Neural crest cell (in vitro differentiated cells): ENCODE data around the genes SDK2 and GPRC5C.

- PRO-cap, result no peak
These were observed 324.2 kb downstream of the SOX9 start for GRCh38 chr17:72444971-72445417.

DNA sequence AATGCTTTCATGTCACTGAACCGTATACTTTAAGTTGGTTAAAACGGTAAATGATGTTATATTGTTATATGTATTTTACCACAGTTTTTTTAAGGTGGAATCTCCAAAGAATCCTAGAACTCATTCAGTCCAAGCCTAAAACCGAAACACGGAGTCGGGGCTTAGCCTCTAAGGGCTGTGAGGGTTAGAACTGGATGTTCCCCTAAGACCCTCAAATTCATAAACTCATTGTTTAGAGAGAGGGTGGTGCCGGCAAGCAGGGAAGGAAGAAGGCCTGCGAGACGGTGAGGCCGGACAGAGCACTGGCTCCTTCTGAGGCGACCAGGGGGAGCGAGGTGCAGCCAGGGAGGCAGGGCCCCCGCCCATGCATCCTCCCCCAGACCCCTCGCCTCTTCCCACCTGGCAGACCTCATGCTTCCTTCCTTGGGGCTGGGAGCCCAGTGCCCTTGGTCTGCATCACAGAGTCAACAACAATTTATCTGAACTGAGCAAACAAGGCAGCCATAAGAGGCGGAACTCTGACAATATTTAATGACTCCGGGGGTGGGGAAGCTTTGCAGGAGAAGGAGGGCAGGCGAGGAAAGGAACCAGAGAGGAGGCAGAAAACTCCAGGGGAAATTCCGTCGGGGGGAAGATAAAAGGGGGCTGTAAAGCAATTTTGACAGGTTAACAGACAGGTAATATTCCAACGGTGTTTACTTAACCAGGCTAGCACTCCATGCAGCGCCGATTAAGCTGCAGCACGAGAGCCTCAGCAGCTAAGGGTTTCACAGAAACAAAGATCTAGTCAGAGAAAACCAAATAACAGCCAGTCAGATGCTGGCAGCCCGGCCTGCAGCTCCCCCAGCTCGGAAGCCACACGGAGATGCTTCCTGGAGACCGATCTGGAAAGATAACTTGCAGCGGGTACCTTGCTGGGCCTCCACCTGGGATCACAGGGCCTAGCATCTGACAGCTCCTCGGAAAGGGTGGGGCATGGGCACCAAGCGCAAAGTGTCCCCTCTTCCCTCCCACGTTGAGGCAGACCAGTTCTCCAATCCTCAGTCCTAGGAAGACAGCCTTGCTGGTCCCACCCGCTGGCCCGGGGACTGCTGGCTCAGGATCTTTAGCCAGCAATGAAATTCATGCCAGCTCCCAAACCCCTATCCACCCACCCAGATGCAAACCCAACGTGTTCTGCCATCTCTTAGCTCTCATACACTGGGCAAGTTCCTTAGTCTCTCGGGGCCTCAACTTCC lies 398.1 kb downstream of the SOX9 start:
- PRO-cap, result no peak

- PRO-cap, result no peak
These were observed 404.4 kb downstream of the SOX9 start for GRCh38 chr17:72525171-72525664.

DNA sequence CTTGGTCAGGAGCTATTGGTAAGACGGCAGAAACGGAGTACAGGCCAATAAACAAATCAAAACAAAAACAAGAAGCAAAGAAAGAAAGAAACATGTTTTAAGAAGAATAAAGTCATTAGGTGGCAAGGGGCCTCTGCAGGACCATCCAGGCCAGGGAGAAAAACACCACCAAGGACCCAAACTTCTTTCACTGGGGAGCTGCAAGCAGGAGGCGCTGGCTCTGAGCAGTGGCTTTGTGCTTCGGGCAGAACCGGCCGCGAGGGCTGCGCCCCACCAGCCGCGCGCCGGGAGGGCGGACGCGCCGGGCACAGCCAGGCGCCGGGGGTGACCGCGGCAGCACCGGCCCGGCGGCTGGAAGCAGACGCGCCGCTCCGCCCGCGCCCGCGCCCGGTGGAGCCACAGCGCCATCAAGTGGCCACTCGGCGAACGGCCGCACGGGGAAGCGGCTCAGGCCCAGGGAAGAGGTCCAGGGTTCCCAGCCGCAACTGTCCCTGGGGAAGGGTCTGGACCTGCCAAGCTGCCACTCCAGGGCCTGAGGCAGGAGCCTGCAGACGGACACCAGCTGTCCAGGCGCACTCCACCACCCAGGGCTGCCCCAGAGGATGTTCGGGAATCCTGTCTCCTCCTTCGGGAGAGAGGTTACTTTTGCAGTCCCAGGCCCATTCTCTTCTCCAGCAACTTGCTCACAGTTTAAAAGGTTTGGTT lies 419.4 kb downstream of the SOX9 start:
- PRO-cap, result no peak

GRCh38 chr17:72880114-72880456 lies 212.4 kb downstream of the SLC39A11 start:
- PRO-cap, result no peak

DNA sequence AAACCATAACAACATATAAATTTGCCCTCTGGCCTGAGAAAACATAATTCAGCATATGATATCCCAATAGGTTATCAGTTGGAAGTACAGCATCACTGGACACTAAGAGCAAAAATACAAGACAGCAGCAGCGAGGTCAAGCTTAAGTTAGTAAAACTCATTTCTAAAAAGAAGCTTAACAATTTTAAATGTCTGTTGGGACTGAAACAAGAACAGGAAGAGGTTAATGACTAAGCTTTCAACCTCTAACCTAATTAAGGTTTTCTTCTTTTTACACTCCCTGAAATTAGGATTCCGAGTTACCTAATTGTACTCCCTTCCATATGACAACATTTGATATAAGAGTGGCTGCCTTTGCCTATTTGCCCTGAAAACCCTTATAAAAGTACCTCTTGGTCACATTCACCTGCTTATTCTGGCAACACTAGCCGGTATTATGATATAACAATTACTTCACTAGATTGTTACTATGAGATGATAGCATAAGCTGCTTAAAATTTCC lies 4.8 kb downstream of the FAM104A start:
- PRO-cap, result no peak

- PRO-cap, result no peak
These were observed 1.0 kb upstream of the CPSF4L start for GRCh38 chr17:73262798-73263031.

GRCh38 chr17:73644157-73645097 lies at the start of gene SDK2:
Gene SDK2, minus strand, starts transcription at chr17:73644445.
- PRO-cap, result bidirectional peak, plus-strand start at chr17:73644279, minus-strand start at chr17:73644278; bidirectional peak, plus-strand start at chr17:73644590, minus-strand start at chr17:73644445

GRCh38 chr17:73777422-73777710 lies 133.1 kb upstream of the SDK2 start:
- PRO-cap, result no peak

DNA sequence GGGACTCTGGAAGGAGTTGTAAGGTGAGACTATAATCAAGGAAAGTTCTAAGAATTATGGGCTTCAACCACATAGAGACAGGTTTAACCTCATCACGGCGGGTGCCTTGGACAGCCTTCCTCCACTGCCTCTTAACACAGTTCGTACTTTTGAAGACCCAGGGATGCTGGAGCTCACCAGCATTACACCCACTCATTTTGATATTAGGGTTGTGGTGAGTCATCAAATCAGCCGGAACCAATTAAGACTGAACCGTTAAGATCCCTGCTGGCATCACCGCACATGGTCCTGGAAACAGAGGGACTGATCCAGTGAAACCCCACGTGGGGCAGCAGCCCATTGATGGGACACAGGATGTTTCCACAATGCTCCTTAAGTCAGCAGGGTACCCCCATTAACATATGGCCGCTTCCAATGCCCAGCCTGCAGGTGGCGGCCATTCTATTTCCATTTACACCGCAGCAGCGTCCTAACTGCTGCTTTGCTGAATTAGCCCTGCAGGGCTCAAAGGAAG lies 176.6 kb upstream of the SDK2 start:
- PRO-cap, result unidirectional peak, minus-strand start at position 157 of the sequence

DNA sequence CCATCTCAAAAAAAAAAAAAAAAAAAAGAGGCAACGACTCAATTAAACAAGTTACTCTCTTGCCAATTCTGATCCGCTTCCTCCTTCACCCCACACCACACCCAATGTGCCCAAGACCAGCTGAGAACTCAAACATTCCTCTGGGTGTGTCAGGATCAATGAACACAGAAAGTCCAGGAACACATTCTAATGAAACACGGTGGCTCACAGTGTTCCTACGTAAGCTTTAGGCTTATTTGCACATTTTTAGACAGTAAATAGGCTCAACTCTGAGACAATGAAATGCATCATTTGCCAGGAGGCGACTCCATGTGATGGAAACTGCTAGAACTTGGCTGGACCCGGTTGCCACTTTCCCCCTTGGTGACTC lies 216.3 kb upstream of the SDK2 start:
- PRO-cap, result no peak

DNA sequence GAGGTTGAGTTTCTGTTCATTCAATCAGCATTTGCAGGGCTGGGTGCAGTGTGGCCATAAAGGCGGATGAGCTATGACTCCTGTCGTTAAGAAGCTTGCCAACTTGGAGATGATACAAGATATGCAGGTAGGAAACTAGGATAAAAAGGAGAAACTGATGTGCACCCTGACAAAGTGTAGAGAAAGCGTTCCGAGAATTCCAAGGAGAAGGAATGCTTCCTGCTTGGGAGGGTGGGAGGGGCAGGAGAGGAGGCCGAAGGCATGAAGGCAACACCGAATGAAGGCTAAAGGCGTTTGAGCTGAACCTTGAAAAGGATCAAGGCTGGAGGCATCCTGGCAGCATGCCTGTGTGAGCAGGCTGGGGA lies 199.1 kb upstream of the RPL38 start:
- PRO-cap, result unidirectional peak, plus-strand start at position 191 of the sequence

GRCh38 chr17:74163469-74163918 lies 40.0 kb upstream of the RPL38 start:
- PRO-cap, result no peak

DNA sequence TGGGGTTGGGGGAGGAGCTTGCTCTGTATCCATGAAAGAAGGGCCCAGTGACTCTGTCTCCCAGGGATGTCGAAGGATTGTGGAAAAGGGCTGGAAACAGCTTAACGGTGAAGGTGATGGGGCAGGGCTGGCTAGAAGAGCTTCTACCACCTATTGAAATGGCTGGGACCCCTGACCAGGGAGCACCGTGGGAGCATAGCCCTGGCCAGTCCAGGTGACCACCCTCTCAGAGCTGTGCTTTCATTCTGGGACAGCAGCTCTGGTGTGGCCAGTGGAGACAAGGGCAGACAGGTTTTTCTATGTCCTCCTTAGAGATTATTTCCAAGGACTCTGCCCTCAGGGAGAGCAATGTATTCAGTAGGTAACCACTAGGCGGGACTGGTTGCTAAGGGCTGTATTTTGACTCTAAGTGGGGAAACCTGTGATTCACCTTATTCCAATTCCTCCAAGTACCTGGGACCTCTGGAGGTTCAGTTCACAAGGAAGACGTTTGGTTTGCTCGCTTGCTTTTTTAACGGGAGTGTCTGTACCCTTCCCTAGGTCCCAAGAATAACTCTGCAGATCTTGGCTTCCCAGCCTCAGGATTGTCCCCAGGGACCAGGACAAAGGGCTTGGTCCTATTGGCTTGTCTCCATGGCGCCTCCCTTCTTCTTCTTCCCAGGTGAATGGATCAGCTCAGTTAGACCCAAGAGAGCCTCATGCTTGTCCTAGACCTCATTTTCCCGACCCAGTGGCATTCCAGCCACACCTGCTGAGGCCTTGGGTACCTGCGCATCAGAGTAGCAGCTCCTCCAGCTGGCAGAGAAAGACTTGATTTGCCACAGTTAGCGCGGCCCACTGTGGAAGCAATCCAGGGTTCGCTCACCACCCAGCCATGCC lies 13.4 kb downstream of the GPR142 start:
- PRO-cap, result no peak

DNA sequence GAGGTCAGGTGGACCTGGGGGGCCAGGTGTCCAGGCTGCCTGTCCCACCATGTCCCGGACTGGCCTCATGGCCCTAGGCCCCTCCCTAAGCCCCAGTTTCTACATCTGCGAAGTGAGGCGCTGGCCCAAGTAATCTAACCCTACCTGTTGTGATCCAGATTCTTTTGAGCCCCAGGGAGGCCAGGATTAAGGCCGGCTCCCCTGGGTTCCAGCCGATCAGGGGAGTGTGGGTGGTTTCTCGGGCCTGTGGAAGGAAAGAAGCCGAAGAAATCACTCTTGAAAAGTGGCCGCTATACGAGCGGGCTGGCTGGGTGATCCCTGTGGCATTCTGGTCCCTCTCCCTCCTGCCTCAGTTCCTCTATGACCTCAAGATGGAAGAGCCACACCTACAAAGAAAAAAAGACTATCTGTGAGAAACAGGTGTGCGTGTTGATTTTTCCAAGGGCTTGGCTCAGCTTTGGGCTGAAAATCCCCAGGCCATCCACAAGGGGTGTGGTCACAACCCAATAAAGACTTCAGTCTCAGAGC lies 20.1 kb downstream of the GPR142 start:
- PRO-cap, result no peak

DNA sequence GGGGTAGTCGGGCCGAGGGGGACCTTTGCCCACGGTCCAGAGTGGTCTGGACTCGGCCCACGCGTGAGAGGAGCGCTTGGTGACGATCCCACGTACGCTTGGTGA lies 475 bp upstream of the GPRC5C start:
- PRO-cap, result no peak

DNA sequence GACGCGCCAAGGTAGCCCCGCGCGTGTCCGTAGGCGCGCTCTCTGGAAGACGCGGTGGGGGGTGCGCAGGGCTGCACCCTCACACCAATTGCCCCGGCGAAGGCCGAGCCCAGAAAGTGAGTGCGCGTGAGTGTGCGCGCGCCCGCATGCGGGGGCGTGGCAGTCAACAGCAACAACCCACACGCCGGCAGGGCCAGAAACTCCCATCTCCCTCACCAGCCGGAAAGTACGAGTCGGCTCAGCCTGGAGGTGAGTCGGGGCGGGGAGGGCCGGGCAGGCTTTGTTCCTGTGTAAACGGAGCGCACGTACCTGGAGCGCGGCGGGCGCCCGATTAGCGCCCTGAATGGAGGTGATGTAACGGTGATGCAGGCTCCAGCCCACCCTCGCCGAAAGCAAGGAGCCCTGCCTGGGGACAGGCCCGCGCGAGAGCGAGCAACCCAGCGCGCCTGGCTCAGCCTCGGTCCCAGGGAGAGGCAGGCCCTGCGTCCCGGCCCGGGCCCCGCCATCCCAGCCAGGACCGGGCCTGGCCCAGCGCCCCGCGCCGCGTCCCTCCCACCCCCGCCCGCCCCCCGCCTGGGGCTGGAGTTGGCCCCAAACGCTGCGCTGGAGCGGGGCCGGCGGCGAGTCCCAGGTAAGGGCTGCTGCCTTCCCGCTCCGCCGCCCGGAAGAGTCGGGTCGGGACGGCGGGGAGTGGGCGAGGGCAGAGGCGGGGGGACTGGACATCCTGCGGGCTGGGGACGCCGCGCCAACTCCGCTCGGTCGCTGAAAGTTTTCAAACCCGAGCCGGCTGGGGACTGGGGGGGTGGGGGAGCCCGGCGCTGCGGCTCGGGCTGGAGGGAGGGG lies at the start of gene GPRC5C:
Gene GPRC5C (plus strand): TSS at position 196 of the 843 bp plus-strand sequence.
- PRO-cap, result bidirectional peak, plus-strand start at position 224 of the sequence, minus-strand start outside the sequence; unidirectional peak, minus-strand start at position 672 of the sequence

DNA sequence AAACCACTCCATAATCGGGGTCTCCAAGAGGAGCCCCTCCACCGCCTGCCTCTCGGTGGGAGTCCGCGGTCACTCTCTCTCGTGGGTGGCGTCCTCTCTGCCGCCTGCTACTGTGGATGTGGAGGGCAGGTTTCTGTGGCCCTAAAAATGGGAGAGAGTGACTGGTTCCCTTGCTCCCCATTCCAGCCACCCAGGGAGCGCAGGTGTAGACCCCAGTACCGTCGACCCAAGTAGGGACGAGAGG lies 770 bp downstream of the GPRC5C start:
- PRO-cap, result no peak

DNA sequence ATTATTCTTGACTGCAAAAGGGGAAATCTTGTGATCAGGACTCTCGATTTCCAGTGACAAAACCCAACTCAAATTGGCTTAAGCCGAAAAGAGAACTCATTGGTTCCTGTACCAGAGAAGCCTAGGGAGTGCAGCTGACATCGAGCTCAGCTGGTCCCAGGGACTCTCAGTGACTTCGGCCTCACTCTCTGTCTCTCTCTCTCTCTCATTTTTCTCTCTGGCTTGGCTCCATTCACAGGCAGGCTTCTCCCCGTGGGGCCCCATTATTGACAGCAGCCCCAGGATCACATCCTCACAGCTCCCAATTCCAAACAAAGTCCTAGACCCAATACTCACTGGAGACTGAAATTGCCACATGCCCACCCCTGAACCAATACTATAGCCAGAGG lies 30.6 kb downstream of the CD300LF start:
- PRO-cap, result no peak

DNA sequence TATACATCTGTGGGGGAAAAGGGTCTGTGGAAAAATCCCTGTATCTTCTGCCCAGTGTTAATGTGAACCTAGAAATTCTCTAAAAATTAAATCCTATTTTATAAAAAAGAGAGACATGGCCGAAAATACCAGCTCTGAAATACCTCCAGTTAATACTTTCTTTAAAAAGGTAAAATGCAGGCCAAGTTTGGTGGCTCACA lies 6.2 kb upstream of the CD300LF start:
- PRO-cap, result no peak